Placental epithelial cell (primary cell): ENCODE results near the genes SMIM30 and PPP1R3A.

GRCh38 chr7:112148894-112149564 lies 57.2 kb downstream of the DOCK4 start:
- CAGE, long polyA plus RNA: no peak

GRCh38 chr7:112462039-112462785 lies 12.0 kb downstream of the IFRD1 start:
- CAGE, long polyA plus RNA: no peak

DNA sequence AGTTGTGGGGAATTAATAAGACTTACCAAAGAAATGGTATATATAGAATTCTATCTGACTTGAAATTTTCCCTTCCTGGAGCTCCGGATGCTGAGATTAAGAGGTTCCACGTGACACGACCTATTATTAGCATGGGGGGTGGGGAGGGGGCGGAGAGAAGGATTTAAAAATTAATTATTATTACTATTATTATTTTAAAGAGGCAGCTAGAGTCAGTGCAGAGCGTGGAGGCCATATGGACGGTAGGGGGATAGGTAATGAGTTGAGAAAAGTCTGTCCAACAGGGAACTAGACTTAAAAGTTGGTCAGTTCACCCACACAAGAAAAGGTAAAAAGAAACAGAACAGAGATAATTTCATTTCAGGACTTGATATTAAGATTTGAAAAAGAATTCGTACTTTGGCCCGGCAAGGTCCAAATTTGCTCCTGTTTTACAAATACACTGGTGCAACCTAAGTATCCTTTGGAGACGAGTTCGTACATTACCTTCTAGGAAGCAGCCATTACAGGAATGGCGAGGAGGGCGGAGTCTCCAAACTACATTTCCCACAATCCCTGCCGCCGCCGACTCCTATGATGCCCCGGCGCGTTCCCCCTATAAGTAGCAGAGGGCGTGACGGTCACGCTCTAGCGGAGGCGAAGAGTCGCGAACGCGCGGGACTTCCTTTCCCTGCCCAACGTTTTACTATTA lies at the start of gene SMIM30:
Gene SMIM30 (minus strand): TSS at position 513 of the 691 bp plus-strand sequence.
- CAGE, long polyA plus RNA: no peak

DNA sequence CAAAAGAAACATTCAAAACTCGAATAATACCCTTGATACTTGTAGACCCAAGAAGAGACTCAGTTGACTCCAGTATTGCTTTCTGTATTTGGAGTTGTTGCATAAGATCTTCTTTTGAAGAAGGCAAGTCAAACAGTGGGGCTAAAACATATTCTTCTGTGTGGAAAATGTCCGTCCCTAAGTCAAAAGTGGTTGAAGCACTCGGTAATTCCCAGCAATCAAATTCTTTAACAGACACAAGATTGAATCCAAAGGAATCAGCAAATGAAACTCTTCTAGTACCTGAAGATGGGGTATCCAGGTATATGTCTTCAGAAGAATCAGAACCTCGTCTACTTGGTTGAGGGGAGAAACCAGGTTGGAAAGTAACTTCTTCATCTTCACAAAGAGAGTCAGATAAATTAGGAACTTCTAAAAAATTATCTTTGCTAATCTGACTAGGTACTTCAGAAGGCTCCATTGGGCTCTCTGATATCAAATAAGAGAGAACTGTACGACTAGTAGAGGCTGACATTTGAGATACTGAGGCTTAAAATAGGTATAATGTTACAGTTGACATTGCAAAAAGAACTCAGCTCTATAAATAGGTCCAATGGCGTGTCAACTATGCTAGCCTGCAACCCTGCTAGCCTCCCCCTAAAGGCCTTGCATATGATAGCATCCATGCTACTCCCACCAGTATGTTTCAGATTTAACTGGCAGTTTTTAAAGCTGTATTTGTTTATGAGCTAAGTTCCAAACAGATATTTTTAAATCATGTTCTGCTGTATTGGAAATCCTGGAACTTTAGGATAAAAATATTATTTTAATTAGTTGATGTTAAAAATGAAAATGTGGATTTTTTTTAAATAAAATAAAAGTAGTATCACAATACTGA lies at the start of gene PPP1R3A:
Gene PPP1R3A (minus strand): TSS at position 473 of the 877 bp plus-strand sequence.
- CAGE, long polyA plus RNA: no peak

DNA sequence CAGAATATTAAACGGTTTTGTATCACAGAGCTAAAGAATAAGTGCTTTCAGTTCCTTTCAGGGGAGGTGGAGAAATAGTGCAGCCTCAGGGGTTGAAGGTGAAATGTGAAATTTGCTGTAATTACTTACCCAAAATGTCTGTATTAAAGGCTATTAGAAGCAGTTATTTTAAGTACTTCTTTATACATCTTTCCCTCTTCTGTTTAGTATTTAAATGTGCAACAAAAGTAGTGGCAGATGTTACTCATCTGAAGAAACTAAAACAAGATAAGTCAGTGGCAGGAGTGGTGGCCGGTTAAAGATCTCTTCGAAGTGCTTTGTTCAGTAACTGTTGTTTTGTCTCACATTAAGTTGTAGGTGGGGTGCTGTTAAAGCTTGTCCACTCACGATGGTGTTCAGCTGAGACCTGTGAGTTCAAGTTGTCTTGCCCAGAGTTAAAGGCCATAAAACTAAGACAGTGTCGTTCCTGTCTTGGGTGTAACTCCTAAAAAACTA lies 1.0 kb upstream of the FOXP2 start:
- CAGE, long polyA plus RNA: no peak

DNA sequence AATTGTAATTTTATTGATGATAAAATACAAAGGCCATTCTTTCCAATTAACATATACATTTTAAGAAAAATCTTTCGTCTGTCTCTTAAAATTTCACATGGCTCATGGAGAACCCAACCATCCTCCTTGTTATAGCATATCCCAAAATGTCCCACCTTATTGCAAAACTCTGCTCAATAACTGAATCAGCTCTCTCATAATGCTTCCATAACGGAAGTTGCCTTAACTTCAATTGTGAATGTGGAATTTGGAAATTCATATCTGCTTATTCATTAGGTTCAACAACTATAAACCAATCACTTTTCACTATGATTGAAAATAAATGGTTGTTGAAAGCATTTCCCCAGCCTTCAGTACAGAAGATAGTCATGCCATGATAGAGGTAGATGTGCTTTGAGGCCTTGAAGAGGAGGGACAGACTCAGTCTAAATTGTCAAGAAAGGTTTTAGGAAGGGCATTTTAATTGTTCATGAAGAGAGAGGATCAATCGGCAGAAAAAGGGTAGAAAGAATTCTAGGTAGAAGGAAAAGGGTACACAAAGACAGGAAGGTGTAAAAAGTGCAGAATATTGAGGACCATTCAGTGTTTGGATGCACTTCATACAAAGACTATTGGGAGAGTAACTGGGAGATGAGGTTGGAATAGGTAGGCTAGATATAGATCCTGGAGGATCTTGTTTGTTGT lies 20.4 kb downstream of the FOXP2 start:
- CAGE, long polyA plus RNA: no peak

GRCh38 chr7:114922433-114923124 lies 685 bp downstream of the MDFIC start:
- CAGE, long polyA plus RNA: no peak

DNA sequence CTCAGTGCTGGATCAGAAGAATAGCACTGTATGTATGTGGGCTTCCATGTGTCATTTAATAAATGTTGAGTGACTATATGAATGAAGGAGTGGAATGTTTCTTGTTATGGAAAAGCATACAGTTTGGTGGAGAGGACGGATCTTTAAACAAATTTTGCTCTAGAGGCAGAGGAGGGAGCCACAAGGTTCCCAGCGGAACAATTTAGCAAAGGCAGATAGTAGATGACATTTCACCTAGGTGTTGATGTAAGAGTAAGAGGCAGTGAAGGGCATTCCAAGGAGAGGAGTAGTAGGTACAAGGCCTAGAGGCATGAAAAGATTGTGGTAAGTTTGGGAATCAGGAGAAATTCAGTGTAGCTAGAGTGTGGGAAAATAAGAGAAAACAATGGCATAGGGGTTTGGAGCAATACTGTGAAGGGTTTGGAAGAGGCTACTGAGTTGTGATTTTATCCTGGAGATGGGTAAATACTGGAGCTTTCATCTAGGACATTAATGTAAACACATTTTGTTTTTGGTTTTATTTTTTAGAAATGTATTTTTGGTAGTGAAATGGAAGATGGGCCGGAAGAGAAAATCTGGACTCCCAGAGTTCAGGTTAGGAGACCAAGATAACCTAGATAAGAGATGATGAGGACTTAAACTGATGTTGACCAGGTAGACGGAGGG lies 43.1 kb downstream of the MDFIC start:
- CAGE, long polyA plus RNA: no peak

- CAGE, long polyA plus RNA: no peak
Observed at GRCh38 chr7:116222151-116223257, 12.2 kb downstream of the TES start.

DNA sequence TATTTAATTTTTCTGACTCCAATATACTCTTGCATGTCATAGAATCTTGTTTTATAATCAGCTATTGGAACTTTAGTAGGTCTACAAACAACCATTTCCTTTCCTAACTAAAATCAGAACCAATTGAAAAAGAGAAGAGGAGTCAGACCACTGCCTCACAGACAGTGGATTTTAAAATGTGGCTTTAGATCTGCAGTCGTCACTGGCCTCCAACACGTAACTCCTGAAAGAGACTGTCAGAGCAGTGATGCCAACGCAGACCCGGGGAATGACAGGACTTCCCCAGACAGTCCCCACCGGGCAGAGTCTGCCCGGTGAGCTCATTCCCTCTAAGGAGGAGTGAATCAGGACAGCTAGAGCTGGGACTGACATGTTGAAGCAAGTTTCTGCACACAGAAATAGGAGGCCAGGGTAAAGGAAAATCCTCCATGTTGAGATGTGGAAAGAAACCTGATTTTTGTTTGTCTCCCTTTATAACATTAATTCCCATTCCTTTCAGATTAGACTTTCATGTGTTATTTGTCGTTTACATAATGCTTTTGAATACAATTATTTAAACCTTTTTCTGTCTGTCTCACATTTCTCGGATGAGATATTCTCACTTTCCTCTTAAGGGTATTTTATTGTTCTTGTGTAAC lies 105.0 kb downstream of the TES start:
- CAGE, long polyA plus RNA: no peak

DNA sequence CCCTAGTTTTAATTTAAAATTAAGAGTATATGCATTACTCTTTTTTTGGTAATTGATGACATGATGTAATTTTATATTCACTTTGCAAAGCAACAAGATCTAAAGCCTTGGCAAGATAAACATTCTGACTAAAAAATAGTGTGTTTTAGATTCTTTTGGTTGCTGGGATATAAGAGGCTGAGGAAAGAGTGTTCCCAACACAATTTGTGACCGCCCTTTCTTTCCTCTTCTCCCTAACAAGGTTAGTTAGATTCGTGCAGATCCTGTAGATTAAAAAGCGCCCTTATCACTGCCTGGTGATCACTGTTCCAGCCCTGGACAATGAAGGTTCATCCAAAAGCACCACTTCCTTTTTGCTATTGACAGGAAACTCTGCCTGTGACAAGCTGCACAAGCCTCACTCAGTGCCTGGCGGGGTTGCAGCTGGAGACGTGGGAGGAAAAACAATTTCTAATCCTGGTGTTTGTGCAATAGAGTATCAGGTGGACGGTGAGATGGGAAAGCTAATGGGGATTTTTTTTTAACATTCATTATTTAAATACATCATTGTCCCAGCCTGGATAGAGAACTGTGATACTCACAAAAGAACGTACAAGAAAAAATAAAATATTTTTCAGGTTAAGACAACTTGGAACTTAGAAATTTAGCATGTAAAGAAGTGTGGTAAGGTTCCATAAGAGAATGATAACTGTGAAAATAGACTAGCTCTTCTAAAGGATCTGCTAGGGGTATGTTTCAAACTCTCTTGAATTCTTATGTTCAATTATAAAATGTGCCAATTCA lies 105.9 kb upstream of the CAV2 start:
- CAGE, long polyA plus RNA: no peak

- CAGE, long polyA plus RNA: no peak
Observed at GRCh38 chr7:116408594-116408921, 91.0 kb upstream of the CAV2 start.

- CAGE, long polyA plus RNA: no peak
Observed at GRCh38 chr7:116446401-116446925, 53.1 kb upstream of the CAV2 start.

DNA sequence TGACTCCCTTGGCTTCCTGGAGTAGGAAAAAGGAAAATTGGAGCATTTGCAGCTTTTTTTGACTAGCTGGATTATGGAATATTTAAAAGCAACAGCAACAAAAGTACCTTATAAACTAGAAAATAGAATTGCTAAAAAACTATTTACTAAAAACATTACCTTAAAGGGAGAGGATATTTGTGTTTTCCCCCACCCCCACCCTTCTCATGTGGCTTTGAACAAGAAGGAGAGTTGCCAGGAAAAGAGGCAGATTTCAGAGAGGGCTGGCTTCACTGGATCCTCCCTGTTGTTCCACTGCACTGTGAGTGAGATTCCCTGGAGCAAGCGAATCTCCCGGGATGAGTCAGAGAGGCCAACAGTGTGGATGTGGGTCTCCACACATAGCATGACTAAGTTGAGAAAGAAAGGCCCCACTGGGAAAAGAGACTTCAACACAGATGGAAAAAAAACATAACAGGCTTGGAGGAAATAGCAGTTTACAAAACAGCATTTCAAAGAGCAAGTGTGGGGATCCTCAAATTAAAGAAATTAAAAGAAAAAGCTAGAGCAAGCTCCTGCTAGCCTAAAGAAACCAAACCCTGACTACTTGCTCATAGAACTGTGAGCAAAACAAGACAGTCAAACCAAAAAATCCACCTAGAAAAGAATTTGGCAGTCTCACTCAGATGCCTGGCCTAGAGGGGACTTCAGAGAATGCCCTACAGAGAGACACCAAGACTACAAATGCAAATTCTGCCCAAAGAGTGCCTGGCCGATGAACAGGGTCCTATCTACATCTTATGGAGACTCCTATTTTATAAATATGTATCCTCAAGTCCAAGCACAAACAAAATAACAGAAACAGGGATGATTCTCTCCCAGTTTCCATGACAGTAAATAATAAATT lies 3.3 kb downstream of the CAV1 start:
- CAGE, long polyA plus RNA: no peak

DNA sequence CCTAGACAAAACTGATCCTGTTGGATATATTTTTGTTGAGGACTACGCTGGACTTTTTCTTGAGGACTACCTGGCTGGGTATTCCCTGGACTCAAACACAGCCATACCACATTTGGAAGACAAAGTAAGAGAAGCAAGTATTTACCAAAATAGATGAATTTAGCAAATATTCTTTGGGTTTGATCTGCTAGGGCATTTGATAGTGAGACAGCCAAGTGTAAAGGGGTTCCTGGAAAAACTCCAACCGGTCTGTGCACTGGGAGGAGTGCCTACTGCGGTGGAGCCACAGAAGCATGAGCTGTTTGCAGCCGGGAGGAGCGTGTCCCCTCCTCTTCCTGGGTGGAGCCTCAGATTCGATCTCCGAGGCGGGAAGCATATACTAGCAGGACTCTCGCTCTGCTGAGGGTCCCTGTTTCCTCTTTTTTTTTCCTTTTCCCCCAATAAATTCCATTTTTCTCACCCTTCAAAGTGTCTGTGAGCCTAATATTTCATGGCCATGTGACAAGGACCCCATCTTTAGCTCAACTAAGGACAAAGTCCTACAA lies 45.2 kb upstream of the MET start:
- CAGE, long polyA plus RNA: no peak

- CAGE, long polyA plus RNA: no peak
Observed at GRCh38 chr7:116671466-116672131, 397 bp upstream of the MET start.

DNA sequence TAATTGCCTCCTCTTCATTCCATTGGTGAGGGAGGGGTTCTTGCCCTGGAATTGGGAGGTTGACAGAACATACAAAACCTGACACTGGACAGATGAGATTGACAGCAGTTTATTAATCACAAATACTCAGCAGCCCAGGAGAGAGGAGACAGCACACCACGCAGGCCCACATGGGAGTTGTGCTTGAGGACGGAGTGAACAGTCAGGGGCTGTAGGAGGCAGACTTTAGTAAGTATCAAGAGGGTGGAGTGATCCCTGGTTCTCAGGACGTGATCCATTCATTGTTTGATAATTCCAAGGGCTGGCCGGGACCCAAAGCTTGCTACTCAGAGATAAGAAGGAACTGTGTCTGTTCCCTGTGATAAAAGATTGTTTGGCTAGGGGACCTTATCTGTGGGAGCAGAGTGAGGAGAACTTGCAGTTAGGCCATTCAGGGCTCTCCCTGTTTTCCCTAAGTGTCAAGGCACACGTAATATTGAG lies 14.3 kb downstream of the CAPZA2 start:
- CAGE, long polyA plus RNA: no peak

DNA sequence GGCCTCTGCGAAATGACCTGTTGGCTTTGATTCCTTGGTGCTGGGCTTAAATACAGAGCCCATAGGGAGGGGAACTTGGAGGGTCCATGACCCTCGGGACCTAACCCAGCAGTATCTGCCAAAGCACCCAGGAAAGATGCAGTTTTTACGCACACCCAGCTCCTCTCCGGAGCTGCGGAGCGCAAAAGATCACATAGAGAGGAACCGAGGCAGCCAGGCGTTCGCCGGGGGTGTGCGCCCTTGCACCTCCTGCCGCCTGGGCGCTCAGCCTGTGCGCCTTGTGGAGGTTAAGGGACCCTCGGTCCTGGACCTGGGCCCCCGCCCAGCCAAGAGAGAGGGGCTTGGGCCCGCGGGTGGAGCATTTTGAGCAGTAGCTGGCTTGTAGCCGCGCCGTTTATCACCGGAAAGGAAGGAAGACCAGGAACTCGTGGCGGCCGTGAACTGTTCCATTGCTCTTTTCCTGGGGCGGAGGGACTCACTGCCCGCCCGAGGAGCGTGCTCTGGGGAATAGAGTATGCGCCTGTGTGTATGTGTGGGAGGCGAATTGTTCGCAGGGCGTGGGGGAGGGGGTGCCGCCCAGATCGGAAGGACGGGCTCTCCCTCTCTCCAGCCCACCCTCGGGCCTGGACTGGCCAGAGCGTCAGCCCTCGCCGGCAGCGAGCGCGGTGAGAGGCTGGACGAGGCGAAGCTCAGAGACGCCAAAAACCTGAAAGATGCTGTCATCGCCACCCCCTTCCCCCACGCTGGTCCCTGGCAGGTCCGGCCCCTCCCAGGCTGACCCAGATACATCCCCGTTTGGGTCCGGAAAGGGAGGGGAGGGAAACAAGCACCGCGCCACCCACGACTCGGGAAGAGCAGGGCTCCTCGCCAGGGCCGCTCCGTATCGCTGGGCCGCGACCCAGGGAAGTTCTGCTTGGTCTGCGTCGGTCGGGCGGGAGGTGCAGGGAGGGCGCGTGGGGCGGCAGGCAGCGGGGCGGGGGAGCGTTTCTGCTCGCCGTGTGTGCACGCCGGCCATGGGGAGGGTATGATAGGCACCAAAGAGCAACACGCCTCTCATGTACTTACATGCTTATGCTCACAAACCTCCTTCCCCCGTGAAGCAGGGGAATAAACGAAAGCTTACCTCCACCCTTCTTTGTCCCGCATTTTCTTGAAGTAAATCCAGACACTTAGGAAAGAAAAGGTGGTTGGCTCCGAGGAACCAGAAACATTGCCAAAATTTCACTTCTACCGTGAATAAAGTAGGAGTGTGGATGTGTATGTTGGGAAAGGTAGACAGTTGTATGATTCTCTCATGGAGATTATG lies 1.3 kb upstream of the WNT2 start:
- CAGE, long polyA plus RNA: no peak

DNA sequence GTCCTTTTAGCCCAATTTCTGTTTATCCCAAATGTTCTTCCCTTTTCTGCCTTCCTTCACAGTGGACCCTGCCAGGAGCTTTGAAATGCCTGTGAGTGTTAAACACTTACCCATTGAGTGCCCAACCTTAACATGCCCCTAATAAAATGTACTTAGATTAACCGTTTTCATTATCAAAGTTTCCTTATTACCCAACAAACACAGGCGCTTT lies 176.9 kb downstream of the CFTR start:
- CAGE, long polyA plus RNA: no peak

- CAGE, long polyA plus RNA: no peak
Observed at GRCh38 chr7:117682834-117683675, 190.2 kb downstream of the CTTNBP2 start.